Vein endothelial cell (primary cell): ENCODE data around the genes MIER2, BSG, MED16 and GPX4.

- CAGE, long polyA plus RNA = no peak
These were observed 14.4 kb upstream of the PLPP2 start for GRCh38 chr19:305333-306296.

DNA sequence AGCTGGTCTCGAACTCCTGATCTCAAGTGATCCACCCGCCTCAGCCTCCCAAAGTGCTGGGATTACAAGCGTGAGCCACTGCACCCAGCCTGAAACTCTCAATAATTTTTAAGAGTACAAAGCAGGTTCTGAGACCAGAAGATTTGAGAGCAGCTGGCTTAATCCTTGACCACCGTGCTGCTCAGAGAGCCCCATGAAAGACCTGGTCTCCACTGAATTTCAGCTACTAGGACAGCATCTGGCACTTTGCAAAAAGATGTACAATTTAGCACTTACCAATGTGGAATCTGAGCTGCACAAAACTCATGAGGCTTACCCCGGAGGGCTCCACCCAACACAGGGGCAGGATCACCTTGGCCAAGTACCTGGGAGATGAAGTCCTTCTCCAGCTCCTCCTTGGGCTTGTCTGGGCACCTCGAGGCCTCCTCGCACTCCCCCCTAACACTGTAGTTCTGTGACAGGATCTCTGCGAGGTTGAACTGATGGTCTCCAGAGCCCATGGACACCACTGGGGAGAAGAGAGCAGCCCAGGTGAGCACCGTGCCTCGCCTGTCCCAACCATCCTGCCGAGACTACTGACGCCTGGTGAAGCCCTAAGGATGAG is 10.5 kb downstream of the MIER2 start:
- CAGE, long polyA plus RNA = no peak

DNA sequence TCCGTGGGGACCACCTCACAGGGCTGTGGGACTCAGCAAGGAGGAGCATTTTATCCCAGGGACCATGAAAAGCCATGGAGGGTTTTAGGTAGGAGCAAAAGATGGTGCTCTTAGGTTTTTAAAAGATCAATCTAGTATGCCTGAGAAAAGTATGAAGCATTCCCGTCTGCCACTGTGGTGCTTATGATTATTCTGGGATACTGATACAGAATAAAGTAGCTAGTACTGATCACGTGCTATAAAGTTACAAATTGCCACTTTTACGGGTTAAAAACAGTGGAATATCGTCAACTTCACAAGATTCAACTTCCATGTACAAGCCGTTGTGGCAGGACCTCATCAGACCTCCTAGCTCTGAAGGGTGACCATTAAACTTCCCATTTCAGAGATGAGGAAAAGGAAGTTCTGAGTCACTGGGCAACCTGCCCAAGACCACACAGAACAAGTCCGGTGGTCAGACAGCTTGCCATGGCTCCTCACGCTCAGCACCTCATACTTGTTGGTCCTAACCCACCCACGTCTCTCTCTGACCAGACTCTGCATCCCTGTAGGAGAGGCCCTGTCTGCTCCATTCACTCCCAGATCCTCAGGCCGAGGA is 2.0 kb downstream of the MIER2 start:
- CAGE, long polyA plus RNA = no peak

DNA sequence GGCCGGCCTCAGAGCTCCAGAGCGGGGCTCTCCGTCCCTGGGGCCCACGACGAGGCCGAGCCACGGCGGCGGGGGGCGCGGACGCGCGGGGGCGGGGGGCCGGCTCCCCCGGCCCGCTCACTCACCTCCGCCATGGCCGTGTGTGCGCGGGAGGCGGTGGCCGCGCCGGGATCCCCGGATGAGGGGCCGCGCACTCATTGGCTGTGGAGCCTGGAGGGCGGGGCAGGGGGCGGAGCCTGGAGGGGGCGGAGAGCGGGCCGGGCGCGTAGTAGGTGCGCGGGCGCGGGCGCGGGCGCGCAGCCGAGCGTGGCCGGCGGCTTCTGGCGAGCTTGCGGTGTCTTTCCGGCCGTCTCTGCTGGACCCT is at the start of gene MIER2:
Gene MIER2, minus strand, starts transcription at position 148 of the 364 bp plus-strand sequence.
- CAGE, long polyA plus RNA = start-site peak on the minus strand centred at position 139 of the sequence, 15 bp wide, 320 and 24 reads in 2 replicates

DNA sequence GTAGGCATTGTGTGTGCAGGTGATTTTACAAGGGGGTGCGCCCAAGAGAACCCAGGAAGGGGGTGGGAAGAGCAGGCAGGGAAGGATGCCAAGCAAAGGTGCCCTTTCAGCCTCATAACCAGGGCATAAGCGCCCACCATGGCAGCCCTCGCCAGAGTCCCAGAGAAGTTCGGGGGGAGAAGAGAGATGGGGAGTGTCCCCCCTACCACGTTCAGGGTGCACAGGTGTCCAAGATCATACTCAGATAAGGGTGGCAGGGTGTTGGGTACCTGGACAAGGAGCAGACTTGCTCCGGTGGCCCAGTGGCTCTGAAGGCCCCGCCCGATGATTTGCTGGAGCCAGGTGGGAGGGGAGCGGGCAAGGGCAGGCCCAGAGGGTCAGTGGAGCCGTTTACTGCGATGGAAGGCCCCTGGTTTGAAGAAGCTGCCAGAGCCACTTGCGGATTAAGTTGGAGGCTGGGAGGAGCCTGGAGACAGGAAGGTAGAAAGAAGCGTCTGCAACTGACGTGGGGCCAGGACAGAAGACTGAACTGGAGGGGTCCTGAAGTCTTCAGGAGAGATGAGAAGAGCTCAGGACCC is 1.4 kb downstream of the TPGS1 start:
- CAGE, long polyA plus RNA = no peak

GRCh38 chr19:534697-535292 is 3.2 kb downstream of the CDC34 start:
- CAGE, long polyA plus RNA = no peak

DNA sequence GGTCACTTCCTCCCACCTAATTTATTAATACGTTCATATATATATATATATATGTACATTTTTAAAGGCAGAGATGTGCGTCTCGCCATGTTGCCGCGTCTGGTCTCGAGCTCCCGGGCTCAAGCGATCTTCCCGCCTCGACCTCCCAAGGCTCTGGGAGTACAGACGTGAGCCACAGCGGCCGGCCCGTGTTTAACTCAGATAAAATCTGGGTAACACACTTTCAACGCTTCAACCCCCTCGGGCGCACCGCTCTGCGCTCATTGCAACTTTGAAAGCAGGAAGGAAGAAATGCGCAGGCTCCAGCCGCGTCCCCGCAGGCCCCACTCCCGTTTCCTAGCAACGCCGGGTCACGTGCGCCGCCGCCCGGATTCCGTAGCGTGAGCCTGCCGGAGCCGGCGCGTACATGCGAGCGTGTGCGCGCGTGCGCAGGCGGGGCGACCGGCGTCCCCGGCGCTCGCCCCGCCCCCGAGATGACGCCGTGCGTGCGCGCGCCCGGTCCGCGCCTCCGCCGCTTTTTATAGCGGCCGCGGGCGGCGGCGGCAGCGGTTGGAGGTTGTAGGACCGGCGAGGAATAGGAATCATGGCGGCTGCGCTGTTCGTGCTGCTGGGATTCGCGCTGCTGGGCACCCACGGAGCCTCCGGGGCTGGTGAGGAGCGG is at the start of gene BSG:
Gene BSG, plus strand, starts transcription at position 545 of the 661 bp plus-strand sequence.
- CAGE, long polyA plus RNA = start-site peak on the plus strand centred at position 527 of the sequence, 44 bp wide, 366 and 193 reads in 2 replicates

GRCh38 chr19:646824-647103 is 7.1 kb downstream of the FGF22 start:
- CAGE, long polyA plus RNA = no peak

DNA sequence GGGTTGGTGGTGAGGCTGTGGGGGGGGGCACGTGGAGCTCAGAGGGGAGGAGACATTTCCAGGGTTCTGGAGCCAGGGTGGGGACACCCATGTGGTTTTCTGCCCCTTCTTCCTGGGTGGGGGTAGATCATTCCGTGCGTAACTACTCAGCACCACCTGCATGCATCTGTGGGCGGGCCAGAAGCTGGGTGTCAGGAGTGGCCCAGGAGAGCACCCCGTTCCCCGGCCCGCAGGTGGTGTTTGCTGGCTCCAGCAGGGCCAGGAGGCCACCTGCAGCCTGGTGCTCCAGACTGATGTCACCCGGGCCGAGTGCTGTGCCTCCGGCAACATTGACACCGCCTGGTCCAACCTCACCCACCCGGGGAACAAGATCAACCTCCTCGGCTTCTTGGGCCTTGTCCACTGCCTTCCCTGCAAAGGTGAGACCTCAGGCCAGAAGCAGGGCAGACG is 1.4 kb downstream of the FSTL3 start:
- CAGE, long polyA plus RNA = no peak

DNA sequence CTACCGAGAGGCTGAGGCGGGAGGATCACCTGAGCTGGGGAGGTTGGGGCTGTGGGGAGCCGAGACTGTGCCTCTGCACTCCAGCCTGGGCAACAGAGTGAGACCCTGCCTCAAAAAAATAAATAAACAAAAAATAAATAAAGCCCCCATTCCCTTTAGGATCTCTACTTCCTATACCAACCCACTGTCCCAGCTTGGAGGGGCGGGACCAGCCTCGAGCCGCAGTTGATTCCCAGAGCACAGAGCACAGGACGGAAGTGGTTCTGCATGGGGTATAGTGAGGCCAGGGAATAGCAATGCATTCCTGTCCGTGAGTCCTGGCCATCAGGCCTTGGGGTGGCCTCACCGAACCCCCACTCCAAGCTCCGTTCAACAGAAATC is 4.9 kb upstream of the PTBP1 start:
- CAGE, long polyA plus RNA = no peak

DNA sequence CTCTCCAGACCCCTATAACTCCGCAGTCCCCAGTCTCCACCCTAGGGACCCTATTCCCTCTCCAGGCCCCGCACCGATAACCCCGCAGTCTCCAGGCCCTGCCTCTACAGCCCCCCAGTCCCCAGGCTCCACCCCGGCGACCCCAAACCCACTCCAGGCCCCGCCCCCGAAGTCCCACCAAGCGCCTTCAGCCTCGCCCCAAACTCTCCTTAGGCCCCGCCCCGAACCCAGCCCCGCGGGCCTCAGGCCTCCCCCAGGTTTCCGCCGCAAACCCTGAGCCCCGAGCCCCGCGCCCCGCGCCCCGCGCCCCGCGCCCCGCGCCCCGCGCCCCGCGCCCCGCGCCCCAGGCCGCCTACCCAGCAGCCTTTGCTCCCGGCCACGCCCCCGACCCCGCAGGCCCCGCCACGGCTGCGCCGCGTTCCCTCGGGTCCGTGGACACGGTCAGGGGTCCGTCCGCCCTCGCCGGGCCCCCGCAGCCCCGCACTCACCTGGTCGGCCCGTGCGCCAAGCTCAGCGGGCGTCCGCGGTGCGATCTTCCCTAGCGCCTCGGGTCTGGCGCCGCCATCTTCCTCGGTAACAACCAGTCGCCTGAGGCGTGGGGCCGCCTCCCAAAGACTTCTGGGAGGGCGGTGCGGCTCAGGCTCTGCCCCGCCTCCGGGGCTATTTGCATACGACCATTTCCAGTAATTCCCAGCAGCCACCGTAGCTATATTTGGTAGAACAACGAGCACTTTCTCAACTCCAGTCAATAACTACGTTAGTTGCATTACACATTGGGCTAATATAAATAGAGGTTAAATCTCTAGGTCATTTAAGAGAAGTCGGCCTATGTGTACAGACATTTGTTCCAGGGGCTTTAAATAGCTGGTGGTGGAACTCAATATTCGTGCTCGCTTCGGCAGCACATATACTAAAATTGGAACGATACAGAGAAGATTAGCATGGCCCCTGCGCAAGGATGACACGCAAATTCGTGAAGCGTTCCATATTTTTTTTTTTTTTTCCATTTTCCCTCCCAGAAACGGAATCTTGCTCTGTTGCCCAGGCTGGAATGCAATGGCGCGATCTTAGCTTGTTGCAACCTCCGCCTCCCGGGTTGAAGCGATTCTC is at the start of gene MED16:
Gene MED16, minus strand, starts transcription at position 590 of the 1,110 bp plus-strand sequence.
- CAGE, long polyA plus RNA = start-site peak on the minus strand centred at position 602 of the sequence, 40 bp wide, 432 and 281 reads in 2 replicates

DNA sequence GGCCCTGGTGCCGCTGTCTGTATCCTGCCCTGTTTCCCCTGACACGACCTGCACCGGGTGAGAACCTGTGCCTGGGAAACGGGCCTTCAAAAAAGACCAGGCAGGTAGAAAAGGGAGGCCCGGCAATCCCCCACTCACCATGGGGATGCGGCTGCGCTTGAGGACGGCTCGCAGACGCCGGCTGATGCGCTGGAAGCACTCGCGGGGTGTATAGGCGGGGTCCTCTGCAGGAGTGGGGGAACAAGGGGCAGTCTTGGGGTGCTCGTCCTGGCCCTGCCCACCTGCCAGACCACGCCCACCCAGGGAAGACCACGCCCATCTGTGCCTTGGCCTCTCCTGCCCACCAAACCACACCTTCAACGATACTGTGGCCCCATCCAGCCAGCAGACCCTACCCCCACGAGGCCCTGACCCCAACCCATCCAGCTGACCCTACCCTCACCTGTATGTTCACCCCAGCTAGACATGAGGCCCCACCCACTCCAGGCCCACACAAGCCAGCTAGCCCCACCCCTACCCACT is 7.0 kb upstream of the MED16 start:
- CAGE, long polyA plus RNA = no peak

GRCh38 chr19:924809-925244 is 1.0 kb upstream of the ARID3A start:
- CAGE, long polyA plus RNA = no peak

- CAGE, long polyA plus RNA = no peak
These were observed 946 bp downstream of the ARID3A start for GRCh38 chr19:926396-927565.

- CAGE, long polyA plus RNA = no peak
These were observed 9.0 kb upstream of the WDR18 start for GRCh38 chr19:974893-975818.

GRCh38 chr19:984428-985238 is 488 bp downstream of the WDR18 start:
- CAGE, long polyA plus RNA = no peak

DNA sequence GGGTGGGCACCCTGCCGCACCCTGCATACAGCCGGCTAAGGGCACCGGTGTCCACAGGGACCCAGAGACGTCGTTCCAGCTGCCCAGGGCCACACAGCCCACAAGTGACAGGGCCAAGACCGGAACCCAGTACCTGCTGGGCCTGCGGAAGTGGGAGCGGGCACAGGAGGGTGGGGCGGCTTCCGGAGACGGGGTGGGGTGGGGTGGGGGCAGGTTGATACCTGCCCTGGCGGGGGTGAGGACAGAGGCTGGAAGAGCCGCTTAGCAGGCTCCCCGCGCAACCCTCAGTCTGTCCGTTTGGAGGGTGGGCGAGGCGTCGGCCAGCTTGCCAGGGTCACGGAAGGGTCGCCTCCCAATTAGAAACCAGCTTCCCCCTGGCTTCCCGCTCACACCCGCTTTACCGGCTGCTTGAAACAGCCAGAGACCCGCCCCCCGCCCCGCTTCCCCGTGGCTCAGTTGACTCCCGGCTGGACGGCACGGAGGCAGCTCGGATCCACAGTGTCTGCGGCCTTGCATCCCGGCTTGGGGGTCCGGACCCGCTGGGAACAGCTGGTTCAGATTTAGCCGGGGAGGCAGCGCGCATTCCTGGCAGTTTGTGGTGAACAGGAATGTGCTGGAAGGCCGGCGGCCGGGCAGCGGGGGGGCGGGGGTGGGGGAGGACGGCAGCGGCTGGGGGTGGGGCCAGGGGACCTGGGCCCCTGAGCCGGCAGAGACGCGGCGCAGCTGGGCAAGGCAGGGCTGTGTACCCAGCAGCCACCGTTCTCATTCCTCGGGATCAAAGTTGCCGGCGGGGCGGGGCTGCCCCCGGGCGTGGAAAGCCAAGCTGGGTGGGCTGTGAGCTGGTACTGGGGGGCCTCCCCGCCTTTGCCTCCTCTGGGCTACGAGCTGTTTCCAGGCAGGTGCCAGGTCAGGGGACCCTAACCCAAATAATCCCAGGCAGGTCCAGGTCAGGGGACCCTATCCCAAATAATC is 1.9 kb downstream of the CNN2 start:
- CAGE, long polyA plus RNA = no peak

- CAGE, long polyA plus RNA = no peak
These were observed 4.7 kb upstream of the ABCA7 start for GRCh38 chr19:1035153-1035601.

DNA sequence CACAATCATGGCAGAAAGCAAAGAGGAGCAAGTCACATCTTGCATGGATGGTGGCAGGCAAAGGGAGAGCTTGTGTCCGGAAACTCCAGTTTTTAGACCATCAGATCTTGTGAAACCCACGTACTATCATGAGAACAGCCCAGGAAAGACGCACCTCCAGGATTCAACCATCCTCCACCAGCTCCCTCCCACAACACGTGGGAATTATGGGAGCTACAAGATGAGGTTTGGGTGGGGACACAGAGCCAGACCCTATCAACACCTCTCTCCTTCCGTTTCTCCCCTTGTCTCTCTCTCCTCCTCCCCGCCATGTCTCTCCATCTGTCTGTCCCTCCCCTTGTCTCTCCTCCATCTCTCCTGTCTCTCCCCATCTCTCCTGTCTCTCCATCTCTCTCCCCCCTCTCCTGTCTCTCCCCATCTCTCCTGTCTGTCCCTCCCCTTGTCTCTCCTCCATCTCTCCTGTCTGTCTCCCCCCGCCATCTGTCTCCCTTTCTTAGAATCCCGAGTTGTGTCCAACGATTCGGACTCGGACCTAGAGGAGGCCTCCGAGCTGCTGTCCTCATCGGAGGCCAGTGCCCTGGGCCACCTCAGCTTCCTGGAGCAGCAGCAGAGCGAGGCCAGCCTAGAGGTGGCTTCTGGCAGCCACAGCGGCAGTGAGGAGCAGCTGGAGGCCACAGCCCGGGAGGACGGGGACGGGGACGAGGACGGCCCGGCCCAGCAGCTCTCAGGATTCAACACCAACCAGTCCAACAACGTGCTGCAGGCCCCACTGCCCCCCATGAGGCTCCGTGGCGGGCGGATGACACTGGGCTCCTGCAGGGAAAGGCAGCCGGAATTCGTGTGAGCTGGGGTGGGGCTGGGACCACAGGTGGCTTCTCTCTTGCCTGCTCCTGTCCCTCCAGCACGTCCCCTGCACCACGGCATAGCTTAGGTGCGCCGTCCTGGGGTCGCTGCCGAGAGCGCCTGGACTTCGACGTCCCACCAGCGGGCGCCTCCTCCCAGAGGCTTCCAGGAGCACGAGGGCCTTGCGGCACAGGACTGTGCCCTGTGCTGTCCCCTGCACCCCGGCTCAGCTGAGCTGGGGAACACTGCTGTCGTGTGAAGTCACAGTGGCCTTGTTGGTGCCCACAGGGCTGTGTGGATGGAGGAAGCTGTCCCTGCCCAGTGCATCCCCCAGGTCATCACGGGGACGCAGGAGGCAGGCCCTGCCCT is 9.6 kb downstream of the POLR2E start:
- CAGE, long polyA plus RNA = no peak

GRCh38 chr19:1103866-1104213 is at the start of gene GPX4:
Gene GPX4, plus strand, starts transcription at chr19:1103994.
- CAGE, long polyA plus RNA = start-site peak on the plus strand at chr19:1104056-1104098, 1,284 and 1,015 reads in 2 replicates